Lower leg skin (tissue), 2 donors: ENCODE data around the genes FAM120C, GNL3L, MAGED2 and PAGE3.

DNA sequence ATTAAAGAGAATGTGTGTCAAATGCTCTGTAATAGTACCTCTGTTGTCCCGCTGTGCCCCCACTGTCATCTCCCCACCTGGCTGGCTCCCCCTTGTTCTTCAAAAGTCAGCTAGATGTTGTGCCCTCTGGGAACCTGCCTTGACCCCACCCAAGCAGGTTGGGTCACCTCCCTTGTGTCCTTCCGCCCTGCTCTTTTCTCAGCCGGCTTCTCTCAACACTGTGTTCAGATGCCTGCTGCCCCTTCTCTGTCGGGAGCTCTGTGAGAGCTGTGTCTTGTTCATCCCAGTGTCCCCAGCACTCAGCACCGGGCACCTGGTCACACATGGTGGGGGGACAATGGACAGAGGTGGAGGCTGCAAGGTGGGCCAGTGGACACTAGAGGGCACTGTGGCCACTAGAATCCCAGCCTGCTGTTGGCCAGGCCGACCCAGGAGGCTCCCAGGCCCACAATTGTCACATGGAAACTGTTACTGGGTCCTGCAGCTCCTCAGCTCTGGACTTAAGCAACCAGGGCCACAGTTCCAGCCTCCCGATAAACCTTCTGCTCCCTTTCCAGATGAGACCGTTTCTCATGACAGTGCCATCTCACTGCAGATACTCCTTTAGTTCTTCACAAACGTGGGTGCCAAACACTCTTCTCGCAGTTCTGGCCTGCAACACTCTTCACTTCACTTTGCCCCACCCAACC lies 36.6 kb downstream of the IQSEC2 start:
- PRO-cap = no peak
- RAMPAGE, long total RNA, 2 experiments = no peak in any of the 2 experiments

DNA sequence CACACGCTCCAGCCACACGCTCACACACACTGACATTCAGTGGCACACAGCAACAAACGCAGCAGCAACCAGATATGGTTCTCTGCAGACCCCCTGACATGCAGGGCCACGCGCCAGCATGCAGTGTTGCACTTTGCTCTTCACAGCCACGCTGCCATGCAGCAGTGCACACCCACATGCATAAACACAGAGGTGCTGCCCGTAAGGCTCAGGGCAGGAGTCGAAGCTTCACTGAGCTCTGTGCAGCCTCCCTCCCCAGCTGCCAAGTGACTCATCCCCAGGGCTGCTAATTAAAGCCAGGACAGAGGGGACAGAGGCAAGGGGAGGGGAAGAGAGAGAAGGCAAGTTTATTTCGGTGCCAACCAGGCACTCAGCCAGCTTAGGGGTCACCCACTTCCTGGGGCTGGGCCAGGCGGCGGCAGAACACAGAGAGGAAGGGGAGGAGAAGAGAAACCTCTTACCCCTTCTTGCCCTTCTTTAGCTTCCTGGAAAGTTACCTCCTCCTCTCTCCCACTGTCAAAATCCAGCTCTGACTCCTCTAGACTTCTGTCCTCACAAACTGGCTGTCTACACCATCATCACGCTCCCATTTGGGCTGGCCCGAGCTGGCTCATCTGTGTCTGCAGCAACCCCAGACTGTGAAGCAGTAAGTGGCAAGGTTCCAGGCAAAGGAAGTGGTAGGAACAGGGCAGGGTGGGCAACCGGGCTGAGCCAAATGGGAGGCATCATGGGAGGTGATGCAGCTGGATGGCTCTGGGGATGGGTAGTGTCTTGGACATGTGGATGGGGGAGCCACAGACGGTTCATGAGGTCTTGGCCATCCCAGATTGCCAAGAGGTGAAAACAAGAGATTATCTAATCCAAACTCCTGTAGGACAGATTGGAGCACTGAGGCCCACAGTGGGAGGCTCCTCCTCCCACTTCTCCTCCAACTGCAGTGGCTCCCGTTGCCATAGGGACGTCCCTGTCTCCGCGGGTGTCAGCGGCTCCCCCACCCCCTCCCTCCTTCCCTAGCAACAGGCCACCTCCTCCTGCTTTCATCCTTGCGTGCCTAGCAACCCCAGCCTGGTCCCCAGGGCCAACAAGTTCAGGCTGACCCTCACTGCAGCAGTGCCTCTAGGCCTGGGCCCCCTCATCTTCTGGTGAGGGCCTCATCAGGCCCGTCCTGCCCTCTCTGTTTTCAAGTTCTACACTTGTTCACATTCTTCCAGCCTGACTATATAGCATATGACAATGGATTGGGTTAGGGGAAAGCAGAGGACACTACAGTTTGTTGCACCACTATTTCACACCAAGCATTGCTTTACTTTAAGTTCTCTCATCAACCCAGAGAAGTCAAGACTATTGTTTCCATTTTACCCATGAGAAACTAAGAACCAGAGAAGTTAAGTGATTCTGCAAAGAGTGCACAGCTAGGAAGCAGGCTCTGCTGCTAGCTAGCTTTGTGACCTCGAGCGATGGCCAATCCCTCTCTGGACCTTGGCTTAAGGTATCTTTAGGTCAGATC lies 33.2 kb downstream of the IQSEC2 start:
- PRO-cap = unidirectional peak, minus-strand start at position 264 of the sequence
- RAMPAGE, long total RNA, 2 experiments = no peak in any of the 2 experiments

DNA sequence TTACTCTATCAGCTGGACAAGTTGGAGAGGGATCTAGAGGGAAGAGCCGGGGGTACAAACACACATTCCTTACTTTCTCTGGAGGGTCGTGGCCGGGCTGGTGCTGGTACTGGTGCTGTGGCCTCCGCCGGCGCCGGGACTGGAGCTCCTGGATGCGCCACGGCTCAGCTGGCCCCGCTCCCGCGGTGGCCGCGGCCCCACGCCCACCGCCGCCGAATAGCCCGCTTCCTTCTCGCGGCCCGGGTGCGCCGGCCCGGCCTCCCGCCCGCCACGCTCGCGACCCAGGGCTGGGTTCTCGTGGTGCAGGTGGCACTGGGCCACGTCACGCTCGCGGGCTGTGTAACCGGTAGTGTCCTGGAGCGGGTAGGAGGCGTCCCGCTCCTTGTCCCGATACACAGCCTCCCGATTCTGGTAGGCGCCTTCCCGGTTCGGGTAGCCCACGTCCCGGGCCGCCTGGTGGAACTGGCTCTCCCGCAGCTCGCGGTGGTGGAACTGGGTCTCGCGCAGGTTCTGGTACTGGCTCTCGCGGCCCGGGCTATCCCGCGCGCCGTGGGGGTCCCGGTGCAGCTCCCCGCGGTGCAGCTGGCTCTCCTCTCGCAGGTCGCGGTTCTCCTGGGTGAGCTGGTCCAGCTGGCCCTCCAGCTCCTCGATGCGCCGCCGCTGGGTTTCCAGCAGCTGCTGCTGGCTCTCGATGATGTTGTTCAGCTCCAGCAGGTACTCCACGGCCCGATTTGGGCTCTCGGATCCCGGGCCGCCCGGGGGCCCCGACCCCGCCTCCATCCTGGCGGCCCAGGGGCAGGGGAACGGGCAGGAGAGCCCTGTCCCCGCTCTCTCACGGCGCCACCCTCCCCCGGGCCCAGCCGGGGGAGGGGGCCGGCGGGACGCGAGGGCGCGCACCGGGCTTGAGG lies 552 bp downstream of the IQSEC2 start:
- PRO-cap = no peak
- RAMPAGE, long total RNA, 2 experiments = no peak in any of the 2 experiments

DNA sequence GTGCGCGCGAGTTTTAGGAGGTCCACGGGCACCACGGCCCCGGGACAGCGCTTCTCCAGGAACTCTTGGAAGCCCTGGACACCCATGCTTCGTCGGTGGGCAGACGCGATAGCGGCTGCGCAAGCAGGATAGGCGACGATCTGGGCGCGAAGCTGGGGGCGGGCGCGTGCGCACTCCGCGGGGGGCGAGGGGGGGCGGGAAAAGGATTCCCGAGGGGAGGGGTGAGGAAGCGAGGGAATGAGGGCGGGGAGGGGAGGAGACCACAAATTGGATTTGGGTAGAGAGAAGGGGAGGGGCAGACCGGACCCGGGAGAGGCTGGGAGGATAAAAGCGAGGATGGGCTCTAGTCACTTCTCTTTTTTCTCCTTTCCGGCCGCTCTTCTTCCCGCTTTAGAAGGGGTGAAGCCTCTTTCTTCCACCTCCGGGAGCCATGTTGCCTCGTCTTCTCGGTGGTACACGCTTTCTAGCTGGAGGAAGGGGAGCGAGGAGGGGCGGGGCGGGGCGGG lies at the start of gene FAM120C:
Gene FAM120C (minus strand): TSS at position 142 of the 506 bp plus-strand sequence.
- PRO-cap = unidirectional peak, minus-strand start at position 110 of the sequence; unidirectional peak, minus-strand start at position 142 of the sequence; unidirectional peak, minus-strand start at position 465 of the sequence
- RAMPAGE, long total RNA, 2 experiments = start-site peak on the minus strand in 2 of 2 experiments, centred at positions 143 to 458 of the sequence, 5 to 12 reads per replicate

GRCh38 chrX:54499197-54499662 lies 3.2 kb upstream of the FGD1 start:
- PRO-cap = no peak
- RAMPAGE, long total RNA, 2 experiments = no peak in any of the 2 experiments

- PRO-cap = bidirectional peak, plus-strand start at chrX:54530286, minus-strand start at chrX:54530045
- RAMPAGE, long total RNA, 2 experiments = start-site peak on the plus strand in 2 of 2 experiments, at chrX:54530246-54530285 at its widest, 24 to 70 reads per replicate
Measured at GRCh38 chrX:54529946-54530849, at the start of gene GNL3L. TSS of gene GNL3L (plus strand) at chrX:54530219.

GRCh38 chrX:54807343-54807835 lies at the start of gene MAGED2:
TSS of gene MAGED2 (plus strand) at chrX:54807745.
- PRO-cap = unidirectional peak, plus-strand start at chrX:54807747
- RAMPAGE, long total RNA, 2 experiments = no peak in any of the 2 experiments

DNA sequence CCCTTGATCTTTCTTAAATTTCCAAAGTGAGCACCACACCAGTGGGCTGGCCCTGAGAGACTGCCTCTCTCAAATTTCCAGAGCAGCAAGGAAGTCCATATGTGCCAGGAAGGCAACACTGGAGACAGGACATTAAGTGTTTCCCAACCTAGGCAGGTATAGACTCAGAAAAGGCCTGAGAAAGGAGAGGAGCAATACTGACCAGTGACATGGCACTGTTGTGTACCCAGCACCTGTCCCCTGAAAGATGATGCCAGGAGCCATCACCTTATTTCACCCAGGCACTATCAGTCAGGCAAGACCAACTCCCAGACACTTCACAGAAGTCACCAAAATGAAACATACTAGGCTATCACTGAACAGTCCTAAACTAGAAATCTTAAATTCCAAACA lies 764 bp downstream of the PFKFB1 start:
- PRO-cap = no peak
- RAMPAGE, long total RNA, 2 experiments = no peak in any of the 2 experiments

- PRO-cap = no peak
- RAMPAGE, long total RNA, 2 experiments = no peak in any of the 2 experiments
Measured at GRCh38 chrX:55264667-55265144, at the start of gene PAGE3. TSS of gene PAGE3 (minus strand) at chrX:55264916.

DNA sequence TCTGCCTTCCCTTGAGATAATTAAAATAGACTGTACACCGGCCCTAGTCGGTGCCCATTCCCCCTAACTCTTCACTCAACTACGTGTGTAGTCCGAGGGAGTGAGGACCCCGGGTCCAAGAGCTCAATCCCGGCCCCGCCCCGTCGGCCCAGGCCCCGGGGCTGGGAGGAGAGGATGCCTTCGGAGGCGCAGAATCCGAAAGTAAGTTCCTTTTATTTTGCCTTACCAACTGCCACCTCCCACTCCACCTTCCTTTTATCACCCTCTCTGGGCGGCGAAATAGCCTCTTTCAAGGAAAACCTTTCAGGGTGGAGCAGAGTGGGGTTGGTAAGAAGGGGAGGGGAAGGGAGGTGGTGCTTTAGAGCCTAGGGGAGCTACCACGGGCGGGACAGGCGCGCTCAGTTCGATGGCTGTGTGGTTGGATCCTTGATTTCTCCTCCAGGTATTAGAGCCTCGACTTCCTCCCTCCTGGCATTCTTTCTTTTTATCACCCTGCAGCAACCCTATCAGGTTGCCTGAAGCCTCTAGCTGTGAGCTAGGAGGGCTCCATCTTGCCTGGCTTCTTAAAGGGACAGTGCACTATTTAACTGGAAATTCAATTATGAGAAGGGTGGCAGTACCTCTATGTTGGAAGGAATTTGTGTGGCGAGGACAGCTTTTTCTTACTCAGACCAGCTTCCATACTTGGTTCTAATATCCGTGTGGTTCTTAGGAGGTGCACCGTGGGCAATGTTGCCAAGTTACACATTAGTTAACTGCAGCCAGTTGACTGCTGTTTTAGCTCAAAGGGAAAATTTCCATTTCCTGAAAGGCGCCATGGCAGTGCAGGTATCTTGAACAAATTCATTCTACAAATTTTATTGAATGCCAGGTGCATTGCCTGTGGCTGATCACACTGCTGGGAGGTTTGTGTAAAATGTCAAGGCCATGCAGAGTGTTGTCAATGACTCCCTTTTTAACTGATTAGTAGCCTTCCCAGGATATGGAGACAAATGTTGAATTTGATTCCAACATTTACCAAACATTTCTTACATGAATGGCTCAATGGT lies 191.4 kb downstream of the RRAGB start:
- PRO-cap = no peak
- RAMPAGE, long total RNA, 2 experiments = no peak in any of the 2 experiments

DNA sequence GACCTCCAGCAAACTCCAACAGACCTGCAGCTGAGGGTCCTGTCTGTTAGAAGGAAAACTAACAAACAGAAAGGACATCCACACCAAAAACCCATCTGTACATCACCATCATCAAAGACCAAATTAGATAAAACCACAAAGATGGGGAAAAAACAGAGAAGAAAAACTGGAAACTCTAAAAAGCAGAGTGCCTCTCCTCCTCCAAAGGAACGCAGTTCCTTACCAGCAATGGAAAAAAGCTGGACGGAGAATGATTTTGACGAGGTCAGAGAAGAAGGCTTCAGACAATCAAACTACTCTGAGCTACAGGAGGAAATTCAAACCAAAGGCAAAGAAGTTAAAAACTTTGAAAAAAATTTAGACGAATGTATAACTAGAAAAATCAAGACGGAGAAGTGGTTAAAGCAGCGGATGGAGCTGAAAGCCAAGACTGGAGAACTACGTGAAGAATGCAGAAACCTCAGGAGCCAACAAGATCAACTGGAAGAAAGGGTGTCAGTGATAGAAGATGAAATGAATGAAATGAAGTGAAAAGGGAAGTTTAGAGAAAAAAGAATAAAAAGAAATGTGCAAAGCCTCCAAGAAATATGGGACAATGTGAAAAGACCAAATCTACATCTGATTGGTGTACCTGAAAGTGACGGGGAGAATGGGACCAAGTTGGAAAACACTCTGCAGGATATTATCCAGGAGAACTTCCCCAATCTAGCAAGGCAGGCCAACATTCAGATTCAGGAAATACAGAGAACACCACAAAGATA lies 47.2 kb upstream of the KLF8 start:
- PRO-cap = no peak
- RAMPAGE, long total RNA, 2 experiments = no peak in any of the 2 experiments

DNA sequence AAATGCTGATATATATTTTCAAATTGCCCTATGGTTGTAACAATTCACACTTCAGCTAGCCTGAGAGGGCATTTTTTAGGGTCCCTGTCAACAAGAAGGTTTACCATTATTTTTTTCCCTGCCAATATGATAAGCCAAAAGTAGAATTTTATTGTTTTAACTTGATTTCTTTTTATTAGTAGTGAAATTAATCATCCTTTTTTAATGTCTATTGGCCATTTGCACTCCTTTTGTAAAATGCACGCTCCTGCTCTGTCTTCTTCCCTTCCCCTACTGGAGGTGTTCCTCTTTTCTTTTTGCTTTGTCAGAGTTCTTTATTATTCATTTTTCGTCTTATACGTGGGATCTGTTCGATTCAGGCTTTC lies 531 bp upstream of the UBQLN2 start:
- PRO-cap = no peak
- RAMPAGE, long total RNA, 2 experiments = no peak in any of the 2 experiments

- PRO-cap = no peak
- RAMPAGE, long total RNA, 2 experiments = no peak in any of the 2 experiments
Measured at GRCh38 chrX:56728751-56729094, 320 bp upstream of the NBDY start.

DNA sequence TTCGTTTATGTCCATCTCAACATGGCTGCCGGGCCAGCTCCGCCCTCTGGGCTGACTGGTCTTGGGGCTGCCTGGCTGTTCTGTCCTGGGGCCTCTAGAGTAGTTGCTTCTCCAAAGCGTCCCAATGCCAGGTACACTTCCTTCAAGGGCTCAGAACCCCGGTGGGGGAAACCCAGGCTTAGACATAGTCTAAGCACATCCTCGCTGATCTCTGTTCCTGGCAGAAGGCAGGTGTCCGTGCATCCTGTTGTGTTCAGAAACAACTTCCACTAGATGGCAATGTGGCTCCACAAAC lies 35.2 kb downstream of the NBDY start:
- PRO-cap = no peak
- RAMPAGE, long total RNA, 2 experiments = no peak in any of the 2 experiments

- PRO-cap = no peak
- RAMPAGE, long total RNA, 2 experiments = no peak in any of the 2 experiments
Measured at GRCh38 chrX:56780748-56781348, 51.8 kb downstream of the NBDY start.

DNA sequence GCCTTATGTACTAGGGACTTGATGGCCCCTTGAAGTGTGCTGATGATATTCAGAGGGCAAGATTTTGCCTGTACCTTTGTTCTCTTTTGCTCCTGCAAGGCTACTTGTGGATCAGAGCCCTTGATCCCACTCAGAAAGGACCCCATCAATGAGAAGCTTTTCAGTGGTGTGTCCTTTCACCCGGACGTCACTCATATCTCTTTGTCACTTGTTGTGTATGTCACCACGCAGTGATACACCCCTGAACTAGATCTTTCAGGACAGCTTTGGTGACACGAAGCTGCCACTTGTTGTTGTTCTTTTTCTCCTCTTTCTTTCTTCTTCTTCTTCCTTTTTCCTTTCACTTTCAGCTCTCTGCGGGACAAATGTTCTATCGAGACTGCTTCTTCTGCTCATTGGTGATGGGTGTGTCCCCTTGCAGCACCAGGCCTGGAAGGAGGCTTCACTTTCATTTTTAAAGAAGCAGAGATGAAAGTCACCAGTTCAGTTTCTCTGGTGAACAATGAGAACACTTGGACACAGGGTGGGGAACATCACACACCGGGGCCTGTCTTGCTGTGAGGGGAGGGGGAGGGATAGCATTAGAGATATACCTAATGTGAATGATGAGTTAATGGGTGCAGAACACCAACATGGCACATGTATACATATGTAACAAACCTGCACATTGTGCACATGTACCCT lies 83.6 kb downstream of the NBDY start:
- PRO-cap = no peak
- RAMPAGE, long total RNA, 2 experiments = no peak in any of the 2 experiments

DNA sequence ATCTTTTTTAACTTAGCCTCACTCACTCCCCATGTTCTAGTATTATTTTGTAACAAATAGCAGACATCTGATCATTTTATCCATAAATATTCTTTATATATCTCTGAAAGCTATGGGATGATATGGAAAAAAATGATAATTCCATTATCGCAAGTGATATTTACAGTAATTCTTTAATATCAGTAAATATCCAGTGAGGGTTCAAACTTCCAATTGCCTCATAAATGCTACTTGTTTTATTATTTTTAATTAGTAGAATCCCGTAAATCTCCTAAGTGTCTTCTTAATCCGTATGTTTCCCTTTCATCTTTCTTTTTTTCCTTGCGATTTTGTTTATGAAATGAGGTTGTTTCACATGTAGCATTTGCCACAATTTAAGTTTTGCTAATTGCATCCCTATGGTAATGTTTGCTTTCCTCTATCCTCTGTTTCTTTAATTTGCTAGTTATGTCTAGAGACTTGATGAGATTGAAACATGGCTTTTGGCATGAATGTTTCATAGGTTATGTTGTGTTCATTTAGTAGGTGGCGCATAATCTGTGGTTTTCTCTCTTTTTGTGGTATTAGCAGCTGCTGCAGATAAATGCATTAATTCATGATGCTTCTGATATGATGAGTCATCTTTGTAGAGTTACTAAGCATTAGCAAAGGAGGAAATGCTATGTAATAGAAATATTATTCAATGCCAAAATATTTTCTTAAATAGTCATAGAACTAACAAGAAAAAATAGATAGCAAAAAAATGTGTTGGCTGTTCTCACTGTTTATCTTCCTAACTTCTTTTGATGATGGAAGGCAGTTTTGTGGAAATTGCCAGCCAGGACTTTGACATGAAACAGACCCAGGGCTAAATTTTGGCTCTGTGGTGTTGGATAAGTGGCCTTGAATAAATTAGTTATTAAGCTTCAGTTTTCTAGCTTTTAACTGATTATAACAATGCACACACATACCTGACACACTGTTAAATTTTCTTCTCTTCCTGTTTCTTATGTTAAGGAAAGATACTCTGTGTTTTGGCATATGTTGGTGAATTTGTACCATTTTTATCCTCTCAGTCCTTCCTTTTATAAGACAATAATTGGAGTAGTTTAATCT lies 3.5 kb downstream of the ZXDB start:
- PRO-cap = no peak
- RAMPAGE, long total RNA, 2 experiments = no peak in any of the 2 experiments

- PRO-cap = no peak
- RAMPAGE, long total RNA, 2 experiments = no peak in any of the 2 experiments
Measured at GRCh38 chrX:64192009-64192826, 13.3 kb downstream of the AMER1 start.

GRCh38 chrX:64958845-64959455 lies 17.3 kb downstream of the ZC4H2 start:
- PRO-cap = no peak
- RAMPAGE, long total RNA, 2 experiments = no peak in any of the 2 experiments

DNA sequence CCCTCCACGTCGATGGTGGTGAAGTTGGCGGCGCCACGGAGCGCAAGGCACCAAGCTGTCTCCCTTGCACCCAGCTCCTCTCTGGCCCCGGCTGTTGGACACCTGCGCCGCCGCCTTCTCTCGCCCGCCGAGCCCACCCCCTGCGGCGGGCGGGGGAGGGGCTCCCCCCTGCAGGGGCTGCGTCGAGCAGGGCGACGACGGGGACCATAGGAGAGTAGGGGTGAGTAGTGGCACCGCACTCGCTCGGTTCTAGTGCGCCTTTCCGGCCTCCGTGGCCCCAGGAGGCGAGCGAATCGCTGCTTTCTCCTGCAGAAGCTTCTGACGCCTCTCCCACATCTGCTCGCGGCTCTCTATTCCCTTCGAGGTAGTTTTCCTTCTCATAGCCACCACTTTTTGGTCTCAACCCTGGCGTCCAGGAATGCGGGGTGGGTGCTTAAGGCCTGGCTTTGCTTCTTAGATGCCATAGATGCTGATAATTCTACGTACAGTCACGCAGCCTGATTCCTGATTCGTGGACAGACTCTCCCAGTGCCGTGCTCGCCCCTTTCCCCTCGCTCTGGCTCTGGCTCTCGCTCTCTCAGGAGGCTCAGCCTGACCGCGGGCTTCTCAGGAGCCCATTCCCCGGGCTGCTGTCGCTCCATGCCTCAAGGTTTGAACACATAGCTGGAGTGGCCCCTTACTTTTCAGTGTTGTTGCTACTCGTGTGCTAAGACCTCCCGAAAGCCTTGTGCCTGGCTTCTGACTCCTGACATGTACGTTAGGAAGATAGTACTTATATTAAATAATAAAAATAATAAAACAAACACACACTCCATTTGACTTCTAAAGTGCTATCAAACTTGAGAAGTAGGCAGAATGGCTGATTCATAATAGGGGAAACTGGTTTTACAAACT lies 671 bp downstream of the ZC3H12B start:
- PRO-cap = unidirectional peak, minus-strand start at position 564 of the sequence
- RAMPAGE, long total RNA, 2 experiments = no peak in any of the 2 experiments